OVCAR3 (cell line): ENCODE measurements around the gene MTF2.

DNA sequence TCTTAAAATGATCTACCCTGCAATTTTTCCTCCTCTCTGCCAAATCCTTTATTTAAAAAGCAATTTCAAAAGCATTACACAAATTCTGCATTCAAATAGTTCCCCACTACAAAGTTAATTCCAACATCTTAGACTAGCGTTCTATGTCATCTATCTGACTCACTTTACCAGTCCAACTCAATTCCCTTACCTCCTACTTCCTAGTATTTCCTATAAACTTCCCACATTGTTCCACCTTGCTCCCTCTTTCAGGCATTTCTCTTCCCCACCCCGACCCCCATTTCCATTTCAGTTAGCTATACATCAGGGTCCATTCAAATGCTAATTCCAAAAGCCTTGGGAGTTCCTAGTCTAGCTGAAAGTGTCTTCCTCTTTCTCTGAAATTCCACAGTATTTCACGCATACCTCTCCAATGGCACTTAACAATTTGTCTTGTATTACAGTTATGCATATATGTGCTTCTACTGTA, 95.0 kb downstream of the ZNF644 start:
- RRBS, result no CpG with 5 or more reads among the region's 3 CpGs

GRCh38 chr1:91499699-91500238, 882 bp upstream of the CDC7 start:
- RRBS, result no CpG with 5 or more reads among the region's 2 CpGs

GRCh38 chr1:91569327-91570280, 69.0 kb downstream of the CDC7 start:
- RRBS, result no CpG with 5 or more reads among the region's 8 CpGs

DNA sequence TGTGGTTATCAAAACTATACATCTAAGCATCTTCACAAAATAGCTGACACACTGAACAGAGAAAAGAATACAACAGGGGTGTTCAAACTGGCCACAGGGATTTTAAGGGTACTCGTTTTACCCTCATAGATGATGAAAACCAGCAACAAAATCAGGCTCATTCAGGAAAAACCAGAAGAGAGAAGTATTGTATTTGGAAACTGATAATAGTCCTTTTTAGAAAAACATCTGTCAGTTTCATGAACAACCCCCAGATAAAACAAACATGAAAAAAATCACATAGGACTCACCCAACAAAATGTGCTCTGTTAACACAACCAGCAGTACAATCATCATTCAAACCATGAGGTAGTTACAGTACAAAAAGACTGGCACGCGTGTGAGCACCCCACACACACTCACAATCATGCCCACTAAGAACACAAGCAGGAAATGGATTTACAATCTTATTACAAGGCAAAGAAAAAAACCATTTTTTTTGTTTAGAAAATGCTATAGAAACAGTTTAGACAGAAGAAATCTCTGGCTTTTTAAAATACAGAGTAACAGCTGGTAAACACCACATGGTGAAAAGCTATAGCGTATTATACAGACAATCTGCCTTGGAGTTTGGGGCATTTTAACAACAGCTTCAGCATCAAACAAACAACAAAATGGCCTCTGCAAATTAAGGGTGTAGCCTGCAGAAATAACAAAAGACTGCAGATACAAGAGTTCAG, 179.9 kb downstream of the CDC7 start:
- RRBS, result no CpG with 5 or more reads among the region's 4 CpGs

DNA sequence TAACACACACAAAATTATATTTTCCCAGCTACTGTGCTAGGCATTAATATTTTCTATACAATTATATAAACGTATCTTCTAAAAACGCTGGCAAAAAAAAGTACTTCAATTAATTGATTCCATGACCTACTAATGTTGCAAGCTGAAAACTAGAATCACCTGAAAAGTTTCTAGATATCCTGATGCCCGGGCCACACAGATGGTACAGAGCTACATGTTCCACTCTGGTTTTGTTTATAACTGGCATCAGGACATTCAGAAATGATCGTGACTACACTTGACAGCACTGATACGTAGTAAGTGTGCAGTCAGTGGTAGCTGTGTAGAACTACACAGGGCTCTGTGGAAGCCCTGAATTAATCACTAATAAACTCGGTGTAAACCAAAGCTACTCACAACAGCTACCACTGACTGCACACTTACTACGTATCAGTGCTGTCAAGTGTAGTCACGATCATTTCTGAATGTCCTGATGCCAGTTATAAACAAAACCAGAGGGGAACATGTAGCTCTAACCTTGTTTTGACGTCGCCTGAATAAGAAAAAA, 149.8 kb downstream of the TGFBR3 start:
- RRBS, result no CpG with 5 or more reads among the region's 10 CpGs

DNA sequence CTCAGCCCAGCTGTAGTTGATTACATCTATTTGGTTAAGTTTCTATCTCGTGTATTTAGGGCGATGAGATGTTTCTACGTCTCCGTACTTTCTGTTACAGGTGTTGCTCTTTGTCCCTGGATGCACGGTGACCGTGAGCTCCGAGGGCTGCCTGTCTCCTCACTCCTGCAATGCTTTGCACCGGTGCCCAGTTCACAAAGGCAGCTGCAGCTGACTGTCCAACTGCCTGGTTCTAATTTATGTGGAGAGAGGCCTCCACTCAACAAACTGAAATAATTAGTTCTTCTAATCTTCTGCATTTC, 108.3 kb downstream of the TGFBR3 start:
- RRBS, result no CpG with 5 or more reads among the region's 8 CpGs

DNA sequence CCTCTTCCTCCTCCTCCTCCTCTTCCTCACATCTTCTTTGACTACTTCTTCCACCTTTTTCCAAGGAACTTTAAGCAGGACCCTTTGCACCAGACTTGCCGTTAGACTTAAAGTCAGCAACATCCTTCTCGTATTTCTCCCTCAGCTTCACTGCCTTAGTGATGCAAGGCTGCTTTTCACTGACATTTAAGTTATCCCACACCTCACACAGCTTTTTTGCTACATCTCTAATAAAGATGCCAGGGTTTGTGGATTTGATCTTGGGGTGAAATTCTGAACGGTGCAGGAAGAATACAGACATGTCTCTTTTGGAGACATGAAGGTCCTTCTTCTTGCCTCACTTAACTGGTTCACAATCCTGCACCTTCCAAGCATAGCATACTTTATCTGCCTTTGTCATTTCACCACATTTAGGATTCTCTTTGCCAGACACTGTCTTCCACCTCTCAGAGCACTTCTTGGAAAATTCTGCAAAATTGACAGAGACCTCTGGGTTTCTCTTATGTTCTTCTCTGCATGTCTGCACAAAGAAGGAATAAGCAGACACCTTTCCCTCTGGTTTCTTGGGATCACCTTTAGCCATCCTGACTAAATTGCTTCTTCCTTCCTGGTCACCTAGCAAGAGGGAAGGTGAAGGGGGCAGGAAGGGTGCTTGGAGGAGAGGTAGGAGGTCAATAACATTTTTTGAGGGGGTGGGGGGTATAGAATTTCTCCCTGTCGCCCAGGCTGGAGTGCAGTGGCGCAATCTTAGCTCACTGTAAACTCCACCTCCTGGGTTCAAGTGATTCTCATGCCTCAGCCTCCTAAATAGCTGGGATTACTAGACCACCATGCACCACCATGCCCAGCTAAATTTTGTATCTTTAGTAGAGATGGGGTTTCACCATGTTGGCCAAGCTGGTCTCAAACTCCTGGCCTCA, 137.6 kb downstream of the EVI5 start:
- RRBS, result no CpG with 5 or more reads among the region's 5 CpGs

DNA sequence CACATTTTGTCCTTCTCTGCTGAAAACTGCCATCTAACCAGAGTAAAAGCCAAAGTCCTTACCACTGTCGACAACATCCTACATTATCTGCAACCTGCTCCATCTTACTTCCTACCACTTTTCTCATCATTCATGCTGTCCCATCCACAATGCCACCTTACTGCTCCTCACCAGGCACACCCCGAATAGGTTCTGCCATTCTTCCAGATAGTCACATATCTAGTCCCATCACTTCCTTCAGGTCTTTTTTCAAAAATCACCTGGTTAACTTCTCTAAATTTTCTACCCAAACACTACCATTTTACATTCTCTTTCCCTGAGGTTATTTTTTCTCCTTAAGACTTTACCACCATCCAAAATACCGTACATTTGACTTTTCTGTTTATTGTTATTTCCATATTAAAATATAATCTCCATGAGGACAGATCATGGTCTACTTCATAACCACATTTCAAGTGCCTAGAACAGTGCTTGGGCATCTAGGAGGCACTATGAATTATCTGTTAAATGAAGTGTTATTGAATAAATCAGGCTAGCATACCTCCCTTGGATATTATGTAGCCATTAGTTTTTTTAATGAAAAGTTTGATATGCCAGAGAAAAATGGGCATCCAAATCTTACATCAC, 112.6 kb downstream of the EVI5 start:
- RRBS, result no CpG with 5 or more reads among the region's 3 CpGs

- RRBS, result no CpG with 5 or more reads among the region's 15 CpGs
Observed at GRCh38 chr1:92715375-92715931, 69.5 kb downstream of the EVI5 start.

- RRBS, result no CpG with 5 or more reads among the region's 6 CpGs
Observed at GRCh38 chr1:92792134-92792795, 7.4 kb upstream of the EVI5 start.

GRCh38 chr1:92832592-92833040, 776 bp downstream of the RPL5 start:
- RRBS, result 3% methylated on average over 4 of the region's 16 CpGs

DNA sequence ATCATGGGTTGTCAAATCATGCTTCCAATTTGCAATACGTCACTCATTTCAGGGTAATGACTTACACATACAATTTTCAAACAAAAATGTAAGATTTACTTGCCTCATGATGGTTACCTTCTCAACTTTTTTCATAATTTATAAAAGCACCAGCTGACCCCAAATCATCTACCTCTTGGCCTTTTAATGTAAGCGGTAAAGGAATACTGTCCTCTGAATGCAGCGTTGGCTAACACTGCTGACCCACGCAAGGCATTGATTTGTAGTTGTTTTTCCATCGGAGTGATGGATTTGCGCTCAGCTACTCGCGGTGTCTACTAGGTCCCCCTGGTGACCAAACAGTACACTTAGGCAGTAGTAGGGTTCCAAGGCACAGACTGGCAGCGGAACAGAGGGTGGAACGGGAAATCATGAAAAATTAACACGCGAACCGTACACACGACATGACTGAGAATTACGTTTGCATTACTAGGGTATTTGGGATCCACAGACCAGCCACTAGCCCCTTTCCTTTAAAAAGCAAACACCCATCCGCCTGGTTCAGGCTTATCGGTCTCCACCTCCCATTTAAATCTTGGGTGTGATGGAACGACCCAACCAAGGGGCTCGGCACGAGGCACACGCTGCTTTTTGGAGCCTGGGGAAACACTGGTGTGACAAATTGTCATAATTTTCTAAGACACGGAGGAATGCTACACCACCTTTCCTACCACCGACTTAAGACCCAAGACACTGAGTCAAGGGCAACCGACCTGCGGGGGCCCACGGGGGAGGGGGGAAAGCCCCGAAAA, 859 bp downstream of the DIPK1A start:
- RRBS, result no CpG with 5 or more reads among the region's 27 CpGs

- RRBS, result 7% methylated on average over 9 of the region's 48 CpGs
Observed at GRCh38 chr1:93079176-93080230, at the start of gene MTF2. Gene MTF2 (plus strand): TSS chr1:93079283.

- RRBS, result no CpG with 5 or more reads among the region's 5 CpGs
Observed at GRCh38 chr1:93124387-93125308, 45.6 kb downstream of the MTF2 start.

GRCh38 chr1:93516057-93516809, 68.3 kb downstream of the FNBP1L start:
- RRBS, result no CpG with 5 or more reads among the region's 10 CpGs

DNA sequence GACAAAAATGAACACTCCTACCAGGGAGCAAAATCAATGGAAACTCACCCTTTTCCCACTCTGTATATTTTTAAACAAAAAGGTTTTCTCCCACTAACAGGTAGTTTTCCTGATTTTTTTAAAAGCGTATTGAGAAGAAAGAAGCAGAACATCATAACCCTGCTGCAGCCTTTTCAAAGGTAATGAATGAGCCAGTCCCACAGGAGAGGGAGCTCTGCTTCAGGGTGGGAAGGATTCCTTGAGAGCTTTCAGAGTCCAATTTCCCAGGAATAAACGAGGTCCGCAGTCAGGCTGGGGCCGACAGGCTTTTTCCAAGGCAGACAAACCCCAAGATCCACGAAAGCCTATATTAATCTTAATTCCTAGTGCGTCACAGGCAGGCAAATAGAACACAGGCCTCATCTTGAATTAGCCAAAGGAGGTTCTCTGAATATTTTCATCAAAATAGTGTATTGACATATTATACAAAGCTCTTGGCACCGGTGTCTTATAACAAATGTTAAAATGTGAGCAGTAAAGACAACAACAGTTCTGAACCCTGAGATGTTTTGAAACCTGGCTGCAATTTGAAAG, 68.7 kb downstream of the BCAR3 start:
- RRBS, result no CpG with 5 or more reads among the region's 7 CpGs

GRCh38 chr1:93661846-93662599, 19.6 kb downstream of the BCAR3 start:
- RRBS, result no CpG with 5 or more reads among the region's 6 CpGs

DNA sequence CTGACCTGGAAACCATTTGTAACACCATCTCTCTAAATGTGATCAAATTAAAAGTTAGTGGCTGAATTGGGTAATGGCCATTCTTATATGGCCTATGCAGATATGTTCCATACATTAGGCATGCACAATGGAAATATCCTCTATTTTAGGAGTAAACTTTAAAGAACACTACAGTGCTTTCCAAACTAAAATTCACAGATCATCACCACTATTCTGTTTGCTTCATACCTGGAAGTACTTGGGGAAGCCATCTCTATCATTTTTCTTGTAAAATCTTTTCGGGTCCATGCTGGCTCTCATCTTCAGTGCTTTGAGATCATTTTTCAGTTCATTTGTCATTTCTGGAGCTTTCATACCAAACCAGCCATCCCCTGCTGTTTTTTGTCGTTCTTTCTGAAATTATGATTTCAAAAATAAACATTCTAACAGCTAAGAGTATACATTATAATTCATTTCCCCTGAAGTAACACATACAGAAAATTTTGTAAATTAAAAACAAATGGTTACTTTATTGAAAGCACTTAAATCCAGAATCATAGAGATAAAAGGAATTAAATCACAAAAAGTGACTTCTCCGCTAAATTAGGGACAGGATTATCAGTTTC, 7.1 kb downstream of the DNTTIP2 start:
- RRBS, result no CpG with 5 or more reads among the region's 3 CpGs

GRCh38 chr1:93906939-93907254, 2.3 kb downstream of the GCLM start:
- RRBS, result no CpG with 5 or more reads among the region's 2 CpGs

- RRBS, result no CpG with 5 or more reads among the region's 46 CpGs
Observed at GRCh38 chr1:93908582-93909131, 573 bp downstream of the GCLM start.